SK-MEL-5 (cell line): ENCODE measurements around the genes CEP170 and C1orf100.

DNA sequence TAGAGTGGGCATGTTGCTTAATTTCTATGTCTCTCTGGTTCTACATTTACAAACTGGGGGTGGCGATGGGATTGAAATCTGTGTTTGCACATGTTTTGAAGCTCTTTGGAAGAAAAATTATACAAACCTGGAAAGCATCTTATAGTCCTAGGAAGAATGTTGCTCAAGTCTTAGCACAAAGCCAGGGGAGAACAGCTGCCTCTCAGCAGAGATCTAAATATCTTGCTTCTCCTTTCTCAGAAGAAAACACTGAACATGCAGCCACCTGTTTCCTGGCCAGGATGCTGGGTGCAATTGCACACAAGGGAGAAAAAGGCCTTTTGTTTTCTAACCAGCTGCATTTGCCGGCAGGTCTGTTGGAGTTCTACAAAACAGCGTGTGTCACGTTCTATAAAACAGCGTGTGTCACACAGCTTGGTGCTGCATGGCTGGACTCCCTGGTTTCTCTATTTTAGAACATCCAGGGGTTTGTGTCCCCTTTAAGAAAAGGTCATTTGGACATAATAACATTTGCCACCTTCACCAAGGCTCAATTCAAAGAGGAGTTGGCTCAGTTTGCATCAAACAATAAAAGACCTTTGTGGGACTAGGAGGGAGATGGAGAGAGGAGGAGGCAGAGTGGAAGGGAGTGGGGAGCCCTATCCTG lies 259.6 kb upstream of the PLD5 start:
RAMPAGE:
- cytosol, long total RNA = no peak
- long total RNA = no peak
- nucleus, long total RNA = no peak

DNA sequence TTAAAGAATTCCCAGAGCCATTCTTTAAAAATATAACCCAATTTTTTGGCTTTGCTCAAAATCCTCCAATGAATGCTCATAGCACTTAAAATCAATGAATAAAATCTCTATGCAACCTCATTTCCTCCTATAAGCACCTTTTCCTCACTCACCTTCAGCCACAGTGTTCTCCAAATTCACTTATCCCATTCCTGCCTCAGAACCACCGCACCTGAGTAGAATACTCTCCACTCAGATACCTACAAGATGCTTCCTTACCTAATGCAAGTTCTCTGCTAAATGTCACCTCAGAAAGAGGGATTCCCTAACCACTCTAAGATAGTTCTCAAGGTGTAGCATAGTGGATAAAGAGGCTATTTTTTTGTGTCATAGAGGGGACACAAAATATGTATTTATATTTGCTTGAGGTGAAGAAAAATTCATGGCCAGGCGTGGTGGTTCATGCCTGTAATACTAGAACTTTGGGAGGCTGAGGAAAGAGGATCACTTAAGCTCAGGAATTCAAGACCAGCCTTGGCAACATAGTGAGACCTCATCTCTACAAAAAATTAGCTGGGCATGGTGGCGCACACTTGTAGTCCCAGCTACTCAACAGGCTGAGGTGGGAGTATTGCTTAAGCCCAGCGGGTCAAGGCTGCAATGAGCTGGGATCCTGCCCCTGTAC lies 6.2 kb downstream of the CEP170 start:
RAMPAGE:
- cytosol, long total RNA = no peak
- long total RNA = no peak
- nucleus, long total RNA = no peak

GRCh38 chr1:243254872-243255624 lies at the start of gene CEP170:
TSS of gene CEP170 (minus strand) at chr1:243255281.
RAMPAGE:
- cytosol, long total RNA = start-site peak on the minus strand at chr1:243255062-243255078, 27 and 34 reads in 2 replicates; start-site peak on the minus strand at chr1:243255203-243255335, 113 and 82 reads in 2 replicates
- long total RNA = start-site peak on the minus strand at chr1:243255185-243255344, 110 and 96 reads in 2 replicates
- nucleus, long total RNA = no peak

DNA sequence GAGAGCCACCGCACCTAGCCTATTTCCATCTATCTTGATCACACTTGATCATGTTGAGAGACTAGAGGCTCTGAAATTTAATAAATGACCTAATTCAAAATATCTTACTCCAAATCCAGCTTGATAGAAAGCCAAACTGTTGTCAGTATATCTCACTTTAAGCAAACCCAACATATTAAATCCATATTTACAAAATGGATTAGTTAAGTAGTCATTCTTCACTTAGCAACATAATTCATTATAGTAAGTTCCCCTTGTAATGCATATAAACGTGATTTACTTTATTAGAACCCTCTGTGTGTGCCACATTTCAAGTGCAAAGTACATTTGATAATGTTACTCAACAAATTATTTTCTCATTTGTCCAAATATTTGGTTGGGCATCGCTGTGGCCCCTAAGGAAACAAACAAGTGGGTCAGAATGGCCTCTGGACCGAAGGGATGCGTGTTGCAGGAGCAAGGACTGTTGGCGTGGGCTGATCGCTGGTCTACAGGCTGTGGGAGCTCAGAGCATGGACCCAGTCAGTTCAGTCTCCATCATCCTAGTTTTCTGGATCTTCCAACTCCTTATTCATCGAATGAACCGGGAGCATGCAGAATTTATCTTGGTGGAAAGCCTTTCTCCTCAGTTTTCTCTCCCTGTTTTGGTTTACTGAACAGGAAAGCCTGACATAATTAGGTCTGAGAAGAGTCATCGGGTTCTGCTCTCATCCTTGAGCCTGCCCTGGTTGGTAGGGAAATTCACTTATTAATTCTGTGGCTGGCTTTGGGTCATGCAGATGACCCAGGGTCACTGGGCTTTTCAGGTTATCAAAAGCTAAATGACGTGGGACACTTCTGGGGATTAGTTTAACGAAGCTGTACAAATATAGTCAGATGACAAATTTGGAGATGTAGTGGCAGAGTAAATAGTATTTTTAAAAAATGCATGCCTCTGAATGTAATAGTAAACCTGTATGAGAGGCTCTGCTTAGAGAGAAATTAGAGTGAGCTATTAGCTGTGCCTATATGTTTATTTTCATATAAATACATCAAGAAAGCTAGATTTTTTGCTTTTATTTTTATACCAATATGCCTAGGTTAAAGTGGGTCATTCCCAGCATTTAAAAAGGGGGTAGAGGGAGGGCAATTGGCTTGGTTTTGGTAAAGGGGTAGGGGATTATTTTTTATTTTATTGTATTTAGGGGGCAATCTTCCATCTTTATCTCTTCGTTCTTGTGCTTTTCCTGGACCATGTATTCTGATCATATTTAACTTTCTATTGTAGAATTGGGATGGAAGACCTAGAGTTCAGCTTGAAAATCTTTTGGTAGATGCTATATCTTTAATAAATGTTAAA lies 200.2 kb downstream of the SDCCAG8 start:
RAMPAGE:
- cytosol, long total RNA = no peak
- long total RNA = no peak
- nucleus, long total RNA = no peak

RAMPAGE:
- cytosol, long total RNA = no peak
- long total RNA = no peak
- nucleus, long total RNA = no peak
These were observed 247.2 kb downstream of the SDCCAG8 start for GRCh38 chr1:243502680-243503711.

GRCh38 chr1:243508173-243508606 lies 252.3 kb downstream of the SDCCAG8 start:
RAMPAGE:
- cytosol, long total RNA = no peak
- long total RNA = no peak
- nucleus, long total RNA = no peak

DNA sequence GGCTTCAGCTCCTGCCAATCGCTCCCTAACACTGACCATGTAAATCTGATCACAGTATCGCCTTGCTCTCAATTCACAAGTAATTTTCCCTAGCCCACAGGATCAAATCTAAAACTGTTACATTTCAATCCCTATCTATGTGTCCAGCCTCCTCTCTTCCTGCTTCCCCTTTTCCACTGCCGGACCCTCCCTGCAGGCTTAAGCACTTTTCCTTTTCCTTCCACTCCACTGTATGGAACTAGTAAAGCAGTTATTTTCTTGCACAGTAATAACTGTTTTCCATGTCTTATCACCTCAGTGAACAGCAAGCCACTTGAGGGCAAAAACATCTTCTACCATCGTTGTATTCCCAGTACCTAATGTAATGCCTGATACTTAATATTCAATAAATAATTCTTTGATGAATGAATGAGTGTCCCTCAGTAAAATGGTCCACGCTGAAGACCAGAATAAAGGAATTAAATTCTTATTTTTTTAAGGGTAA lies 290.1 kb downstream of the AKT3 start:
RAMPAGE:
- cytosol, long total RNA = no peak
- long total RNA = no peak
- nucleus, long total RNA = no peak

DNA sequence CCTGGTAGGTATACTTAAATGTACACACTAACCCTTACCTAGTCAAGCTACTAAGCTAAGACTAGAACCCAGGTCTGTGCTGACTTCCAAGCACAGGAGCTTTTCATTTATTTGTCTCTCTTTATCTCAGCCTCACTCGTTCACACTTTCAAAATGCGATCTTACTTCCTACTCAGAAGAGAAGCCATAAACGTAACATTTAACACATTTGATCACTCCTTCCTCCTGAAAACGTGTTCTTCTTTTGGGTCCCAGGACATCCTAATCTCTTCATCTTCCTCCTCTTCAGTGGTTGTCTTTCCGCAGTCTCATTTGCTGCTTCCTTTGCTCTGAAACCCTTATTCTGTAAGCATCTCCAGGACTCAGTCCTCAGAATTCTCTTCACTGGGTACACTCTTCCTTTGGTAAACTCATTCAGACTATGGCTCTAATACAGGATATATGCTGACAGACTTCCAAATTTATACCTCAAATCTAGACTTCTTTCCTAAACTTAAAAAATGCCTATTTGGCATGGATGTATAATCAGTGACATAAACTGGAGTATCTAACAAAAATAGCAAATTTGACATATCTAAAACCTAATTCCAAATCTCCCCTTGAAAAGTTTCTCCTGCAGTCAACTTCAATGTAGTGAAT lies 228.8 kb downstream of the AKT3 start:
RAMPAGE:
- cytosol, long total RNA = no peak
- long total RNA = no peak
- nucleus, long total RNA = no peak

DNA sequence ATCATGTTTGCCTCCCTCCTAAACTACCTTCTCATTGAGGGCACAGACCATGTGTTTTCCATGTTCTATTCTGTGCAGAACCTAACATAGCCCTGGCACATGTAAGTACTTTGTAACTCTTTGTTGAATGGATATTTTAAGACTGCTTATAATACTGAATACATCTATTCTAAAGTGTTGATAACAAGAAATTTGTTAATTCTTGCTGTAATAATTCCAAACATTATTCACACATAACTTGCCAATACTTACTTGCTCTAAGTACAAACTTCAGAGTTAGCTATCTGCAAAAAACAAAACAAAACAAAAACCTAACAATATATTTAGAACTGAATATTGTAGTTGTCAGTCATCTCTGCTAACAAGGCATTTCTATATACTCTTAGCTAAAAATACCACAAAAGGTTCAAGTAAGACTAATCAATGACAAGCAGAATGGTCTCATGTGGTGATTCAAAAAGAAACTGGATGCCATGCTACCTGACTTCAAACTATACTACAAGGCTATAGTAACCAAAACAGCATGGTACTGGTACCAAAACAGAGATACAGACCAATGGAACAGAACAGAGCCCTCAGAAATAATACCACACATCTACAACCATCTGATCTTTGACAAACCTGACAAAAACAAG lies 78.6 kb downstream of the AKT3 start:
RAMPAGE:
- cytosol, long total RNA = no peak
- long total RNA = no peak
- nucleus, long total RNA = no peak

GRCh38 chr1:244046664-244047639 lies 4.1 kb upstream of the ZBTB18 start:
RAMPAGE:
- cytosol, long total RNA = no peak
- long total RNA = no peak
- nucleus, long total RNA = no peak

DNA sequence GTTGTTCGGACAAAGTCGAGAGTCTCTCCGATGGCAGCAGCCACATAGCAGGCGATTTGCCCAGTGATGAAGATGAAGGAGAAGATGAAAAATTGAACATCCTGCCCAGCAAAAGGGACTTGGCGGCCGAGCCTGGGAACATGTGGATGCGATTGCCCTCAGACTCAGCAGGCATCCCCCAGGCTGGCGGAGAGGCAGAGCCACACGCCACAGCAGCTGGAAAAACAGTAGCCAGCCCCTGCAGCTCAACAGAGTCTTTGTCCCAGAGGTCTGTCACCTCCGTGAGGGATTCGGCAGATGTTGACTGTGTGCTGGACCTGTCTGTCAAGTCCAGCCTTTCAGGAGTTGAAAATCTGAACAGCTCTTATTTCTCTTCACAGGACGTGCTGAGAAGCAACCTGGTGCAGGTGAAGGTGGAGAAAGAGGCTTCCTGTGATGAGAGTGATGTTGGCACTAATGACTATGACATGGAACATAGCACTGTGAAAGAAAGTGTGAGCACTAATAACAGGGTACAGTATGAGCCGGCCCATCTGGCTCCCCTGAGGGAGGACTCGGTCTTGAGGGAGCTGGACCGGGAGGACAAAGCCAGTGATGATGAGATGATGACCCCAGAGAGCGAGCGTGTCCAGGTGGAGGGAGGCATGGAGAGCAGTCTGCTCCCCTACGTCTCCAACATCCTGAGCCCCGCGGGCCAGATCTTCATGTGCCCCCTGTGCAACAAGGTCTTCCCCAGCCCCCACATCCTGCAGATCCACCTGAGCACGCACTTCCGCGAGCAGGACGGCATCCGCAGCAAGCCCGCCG lies 3.3 kb downstream of the ZBTB18 start:
RAMPAGE:
- cytosol, long total RNA = no peak
- long total RNA = no peak
- nucleus, long total RNA = no peak

GRCh38 chr1:244104187-244104827 lies 53.2 kb downstream of the ZBTB18 start:
RAMPAGE:
- cytosol, long total RNA = no peak
- long total RNA = no peak
- nucleus, long total RNA = no peak

DNA sequence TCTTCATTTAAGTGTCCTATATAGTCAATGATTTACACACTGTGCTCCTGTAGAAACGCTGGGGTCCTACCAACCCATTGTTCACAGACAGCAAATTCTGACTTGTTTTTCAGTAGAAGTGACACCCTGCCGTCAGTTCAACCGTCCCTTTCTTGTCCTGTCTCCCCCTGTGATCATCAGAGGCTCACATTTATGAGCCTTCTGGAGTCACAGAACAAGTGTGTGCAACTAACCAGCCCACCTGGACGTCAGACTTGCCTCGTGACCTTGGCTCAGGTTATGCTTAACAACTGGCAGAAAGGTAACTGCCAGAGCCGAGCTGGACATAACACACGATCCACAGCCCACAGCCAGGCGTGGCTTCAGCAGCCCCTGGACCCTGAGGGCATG lies 103.7 kb downstream of the ZBTB18 start:
RAMPAGE:
- cytosol, long total RNA = no peak
- long total RNA = no peak
- nucleus, long total RNA = no peak

DNA sequence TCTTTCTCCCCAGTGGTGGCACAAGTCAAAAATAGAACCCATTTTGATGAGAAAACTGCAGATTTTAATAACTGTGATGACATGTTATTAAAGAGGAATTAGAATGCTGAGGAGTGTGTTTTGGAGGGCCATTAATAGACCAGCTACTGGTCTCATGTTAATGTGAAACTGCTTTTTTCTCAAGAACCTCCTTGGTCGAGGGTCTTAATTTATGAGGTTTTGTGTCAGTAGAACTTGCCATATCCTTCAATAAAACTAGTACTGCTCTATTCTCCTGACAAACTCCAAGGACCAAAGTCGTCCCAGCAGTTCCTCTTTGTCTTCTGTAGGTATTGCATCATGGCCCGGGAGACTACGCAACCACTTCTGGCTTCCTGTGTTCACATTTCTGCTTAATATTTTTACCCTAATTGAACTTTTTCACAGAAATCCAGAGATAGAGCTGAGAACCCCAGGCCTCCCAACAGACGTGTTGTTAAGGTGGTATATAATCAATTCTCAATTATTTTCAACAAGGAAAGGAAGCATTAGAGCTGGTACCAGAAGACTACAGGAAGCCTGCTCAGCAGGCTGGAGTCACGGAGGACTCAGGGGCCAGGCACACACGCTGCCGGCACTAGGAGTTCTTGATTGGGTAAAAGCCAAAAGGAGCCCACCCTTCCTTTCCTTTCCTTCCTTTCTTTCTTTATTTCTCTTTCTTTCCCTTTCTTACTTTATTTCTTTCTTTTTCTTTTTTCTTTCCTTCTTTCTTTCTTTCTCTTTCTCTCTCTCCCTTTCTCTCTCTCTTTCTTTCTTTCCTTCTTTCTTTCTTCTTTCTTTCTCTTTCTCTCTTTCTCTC lies 127.9 kb upstream of the C1orf100 start:
RAMPAGE:
- cytosol, long total RNA = no peak
- long total RNA = no peak
- nucleus, long total RNA = no peak

DNA sequence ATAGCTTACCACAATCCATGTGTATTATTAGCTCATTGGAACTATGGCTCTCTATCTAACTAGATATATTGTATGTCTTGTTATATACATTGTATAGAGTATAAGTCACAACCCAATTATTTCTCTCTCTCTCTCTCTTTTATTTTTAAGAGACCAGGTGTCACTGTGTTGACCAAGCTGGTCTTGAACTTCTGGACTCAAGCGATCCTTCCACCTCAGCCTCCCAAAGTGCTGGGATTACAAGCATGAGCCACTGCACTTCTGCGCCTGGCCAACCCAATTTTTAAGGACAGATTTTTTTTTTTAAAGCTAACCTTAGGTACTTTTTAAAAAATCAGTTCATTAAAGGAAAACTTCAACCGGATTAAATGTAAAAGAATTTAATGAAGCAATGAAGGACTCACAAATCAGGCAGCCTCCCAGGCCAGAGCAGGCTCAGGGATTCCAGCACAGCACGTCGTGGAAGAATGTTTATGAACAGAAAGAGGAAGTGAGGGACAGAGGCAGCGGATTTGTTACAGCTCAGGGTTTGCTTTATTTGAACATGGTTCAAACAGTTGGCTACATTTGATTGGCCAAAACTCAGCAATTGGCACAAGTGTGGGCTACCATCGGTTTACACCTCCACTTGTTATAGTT lies 27.6 kb upstream of the C1orf100 start:
RAMPAGE:
- cytosol, long total RNA = no peak
- long total RNA = no peak
- nucleus, long total RNA = no peak

RAMPAGE:
- cytosol, long total RNA = no peak
- long total RNA = no peak
- nucleus, long total RNA = no peak
These were observed at the start of gene C1orf100 for GRCh38 chr1:244352434-244352788. TSS of gene C1orf100 (plus strand) at chr1:244352635.

GRCh38 chr1:244408724-244409262 lies 42.9 kb downstream of the ADSS2 start:
RAMPAGE:
- cytosol, long total RNA = no peak
- long total RNA = no peak
- nucleus, long total RNA = no peak

DNA sequence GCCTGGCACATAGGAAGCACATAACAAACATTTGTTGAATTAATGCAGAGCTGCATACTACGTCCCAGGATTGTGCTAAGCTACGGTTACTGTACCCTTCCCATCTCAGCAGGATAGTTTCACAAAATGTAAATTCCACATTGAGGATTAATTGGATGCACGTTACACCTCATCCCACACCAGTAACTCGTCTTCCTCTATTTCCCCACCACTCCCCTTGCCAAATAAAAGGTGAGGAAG lies 691 bp upstream of the DESI2 start:
RAMPAGE:
- cytosol, long total RNA = no peak
- long total RNA = no peak
- nucleus, long total RNA = no peak

RAMPAGE:
- cytosol, long total RNA = no peak
- long total RNA = no peak
- nucleus, long total RNA = no peak
These were observed 930 bp downstream of the ENSG00000284188 start for GRCh38 chr1:244729862-244730307.

DNA sequence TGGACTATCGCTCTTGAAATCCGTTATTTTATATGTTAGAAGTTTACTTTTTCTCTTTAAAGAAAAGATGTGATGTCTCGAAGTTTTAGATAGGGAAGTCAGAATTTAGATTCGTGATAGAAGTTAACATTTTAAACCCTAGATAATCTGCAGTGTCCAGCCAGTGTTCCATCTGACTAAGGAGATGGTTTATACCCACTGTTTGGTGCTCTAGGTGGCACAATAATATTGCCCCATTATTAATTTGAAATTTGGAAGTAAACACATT lies 1.1 kb upstream of the HNRNPU start:
RAMPAGE:
- cytosol, long total RNA = no peak
- long total RNA = no peak
- nucleus, long total RNA = no peak